Left ventricle myocardium (tissue), 1 donor: Measurements from ENCODE around the genes NT5C and SMIM6.

DNA sequence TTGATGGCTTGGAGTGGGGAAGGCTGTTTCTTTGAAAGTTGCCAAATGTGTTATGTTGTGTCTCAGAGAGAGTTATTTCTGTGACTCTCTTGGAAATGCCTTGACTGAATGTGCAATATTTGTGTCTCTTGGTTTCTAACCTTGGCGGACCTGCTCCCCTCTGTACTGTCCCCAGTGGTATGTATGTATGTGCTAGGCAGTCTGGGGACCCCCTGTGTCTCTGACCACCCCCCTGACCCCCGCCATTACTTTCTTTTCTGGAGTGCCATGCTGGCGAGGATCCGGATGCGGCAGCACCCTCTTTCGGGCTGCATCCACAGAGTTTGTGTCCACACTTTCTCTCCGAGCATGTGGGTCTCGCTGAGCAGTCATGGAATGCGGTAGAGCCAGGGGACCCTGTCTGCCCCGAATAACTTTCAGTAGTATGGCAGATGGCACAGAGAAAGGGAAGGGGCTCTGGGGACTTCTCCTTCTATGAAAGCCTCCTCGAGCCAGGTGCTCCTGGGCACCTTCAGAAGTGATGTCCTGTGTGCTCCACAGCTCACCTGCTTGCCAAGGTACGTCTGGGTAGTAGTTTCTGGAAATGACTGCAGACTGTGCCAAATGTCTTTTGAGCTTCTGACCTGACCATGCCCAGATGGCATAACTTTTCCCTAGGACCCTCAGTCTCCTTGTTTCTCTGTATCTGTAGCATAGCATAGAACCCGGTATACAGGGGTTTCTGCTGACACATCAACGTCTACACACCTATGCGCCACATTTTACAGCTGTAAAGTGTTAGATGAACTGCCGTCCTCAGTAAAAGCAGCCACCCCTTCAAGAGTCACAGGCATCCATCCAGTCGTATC, 17.1 kb downstream of the KCTD2 start:
- PRO-cap, result no peak

DNA sequence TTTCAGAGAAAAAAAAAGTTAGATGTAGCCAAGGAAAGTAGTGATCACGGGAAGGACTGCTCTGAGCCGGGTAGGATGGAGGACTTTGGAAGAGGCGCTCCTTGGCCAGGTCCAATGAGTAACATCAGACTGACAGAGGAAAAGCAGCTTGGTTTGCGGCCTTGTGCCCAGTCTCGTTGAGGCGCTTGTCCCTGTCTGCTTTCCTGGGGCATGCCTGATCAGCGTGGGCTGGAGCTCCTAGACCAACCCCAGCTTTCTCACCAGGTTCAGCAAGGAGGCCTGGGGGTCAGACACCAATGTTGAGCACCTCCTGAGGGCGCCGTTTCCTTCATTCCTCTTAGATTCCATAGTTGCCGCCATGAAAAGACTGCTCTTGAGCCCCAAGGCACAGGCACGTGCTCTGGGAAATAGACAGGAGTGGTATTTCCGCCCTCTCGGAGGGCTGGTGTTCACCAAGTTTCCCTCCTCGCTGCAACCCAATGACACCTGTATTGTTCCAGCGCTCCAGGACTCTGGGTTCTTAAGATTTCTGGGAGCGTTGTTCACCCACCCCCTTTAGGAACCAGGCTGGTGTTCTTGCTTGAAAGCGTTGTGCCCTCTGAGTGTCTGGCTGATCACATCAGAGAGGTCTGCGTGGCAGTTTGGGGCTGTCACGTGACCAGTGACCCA, 17.9 kb downstream of the KCTD2 start:
- PRO-cap, result no peak

GRCh38 chr17:75076958-75077295, 10.8 kb upstream of the SLC16A5 start:
- PRO-cap, result no peak

DNA sequence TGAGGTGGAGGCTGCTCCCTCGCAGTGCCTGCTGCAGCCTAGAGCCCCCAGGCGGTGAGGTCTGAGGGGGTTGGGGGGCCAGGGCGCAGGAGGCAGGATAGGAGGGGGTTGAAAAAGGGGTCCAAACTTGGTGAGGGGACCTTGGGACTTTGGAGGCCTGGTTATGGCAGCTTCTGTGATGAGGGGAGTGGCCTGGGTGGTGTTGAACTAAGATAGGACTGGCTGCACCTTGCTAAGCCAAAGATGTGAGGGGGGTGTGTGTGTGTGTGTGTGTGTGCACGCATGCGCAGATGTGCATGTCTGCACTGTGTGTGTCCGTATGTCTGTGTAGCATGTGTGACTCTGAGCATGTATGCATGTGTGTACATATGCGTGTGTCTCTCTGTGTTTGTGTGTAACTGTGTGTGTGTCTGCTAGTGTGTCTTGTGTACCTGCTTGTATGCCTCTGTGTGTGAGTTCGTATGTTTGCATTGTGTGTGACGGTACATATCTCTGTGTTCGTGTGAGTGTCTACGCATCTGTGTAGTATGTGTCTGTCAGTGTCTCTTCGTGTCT, 4.1 kb downstream of the SLC16A5 start:
- PRO-cap, result no peak

- PRO-cap, result bidirectional peak, plus-strand start at chr17:75131840, minus-strand start at chr17:75131742
Observed at GRCh38 chr17:75131653-75132030, at the start of gene NT5C. NT5C (minus strand) TSS chr17:75131742.

- PRO-cap, result no peak
Observed at GRCh38 chr17:75155013-75155334, 662 bp upstream of the JPT1 start.

DNA sequence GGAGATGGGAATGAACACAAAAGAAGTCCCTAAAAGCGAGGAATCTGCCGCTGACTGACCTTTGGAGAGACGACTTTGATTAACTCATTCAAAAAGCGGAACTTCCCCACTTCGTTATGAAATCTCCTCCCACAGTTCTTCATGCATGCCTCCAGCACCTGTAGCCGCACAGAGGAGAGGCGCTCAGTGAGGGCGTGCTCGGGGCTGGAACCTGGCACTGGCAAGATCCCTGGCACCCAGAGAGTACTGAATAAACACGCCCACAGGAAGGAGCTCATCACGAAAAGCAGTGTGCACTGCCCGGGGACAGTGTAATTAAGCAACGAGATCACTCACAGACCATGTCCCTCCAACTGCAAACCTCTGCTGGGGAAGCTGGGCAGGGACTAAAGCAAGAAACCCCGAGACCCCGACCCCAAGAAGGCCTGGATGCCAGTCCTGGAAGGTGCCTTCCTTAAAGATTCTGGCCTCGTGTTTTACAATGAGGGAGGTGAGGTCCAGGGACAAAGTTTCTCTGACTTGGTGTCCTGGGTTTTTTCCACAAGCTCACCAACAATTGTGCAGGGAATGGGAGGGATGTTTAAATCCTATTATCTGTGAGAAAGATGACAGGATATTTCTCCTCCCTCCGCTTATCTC, 16.7 kb downstream of the GGA3 start:
- PRO-cap, result no peak

DNA sequence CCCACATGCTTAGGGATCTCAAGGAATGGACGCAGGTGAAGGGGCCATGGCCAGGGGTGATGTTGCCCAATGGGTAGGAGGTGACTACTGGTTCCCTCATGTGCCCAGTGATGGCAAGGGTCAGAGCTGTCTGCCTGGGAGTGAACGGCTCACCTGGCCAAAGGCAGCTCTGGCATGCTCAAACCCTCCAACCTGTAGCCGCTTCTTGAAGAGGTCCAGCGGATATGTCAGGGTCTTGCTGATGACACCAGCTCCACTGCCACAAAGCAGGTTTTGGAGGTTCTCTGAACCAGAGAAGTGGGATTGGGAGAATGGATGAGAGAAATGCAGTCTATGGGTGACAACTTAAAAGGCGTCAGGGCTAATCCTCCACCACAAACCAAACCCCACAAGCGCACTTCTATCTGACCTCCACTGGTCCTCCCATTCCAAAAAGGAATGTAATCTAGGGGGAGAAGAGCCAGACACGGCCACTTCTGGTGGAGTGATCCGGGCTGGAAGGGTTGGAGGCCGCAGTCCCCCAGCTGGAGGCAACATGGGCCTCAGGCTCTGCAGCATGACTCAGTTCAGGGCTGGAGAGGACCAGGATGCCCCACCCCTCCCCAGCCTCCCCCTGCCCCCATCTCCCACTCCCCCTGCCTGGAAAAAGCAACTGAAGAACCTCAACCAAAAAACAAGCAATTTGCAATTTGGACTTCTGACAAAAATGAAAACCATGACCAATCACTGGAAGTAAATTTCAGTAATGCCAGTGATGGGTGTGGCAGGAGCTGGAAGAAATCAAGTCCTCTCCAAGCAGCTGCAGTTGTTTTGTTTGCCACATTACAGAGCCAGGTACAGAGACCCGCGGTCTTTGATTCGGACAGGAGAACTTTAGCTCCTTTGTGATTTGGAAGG, 6.4 kb upstream of the MIF4GD start:
- PRO-cap, result no peak

DNA sequence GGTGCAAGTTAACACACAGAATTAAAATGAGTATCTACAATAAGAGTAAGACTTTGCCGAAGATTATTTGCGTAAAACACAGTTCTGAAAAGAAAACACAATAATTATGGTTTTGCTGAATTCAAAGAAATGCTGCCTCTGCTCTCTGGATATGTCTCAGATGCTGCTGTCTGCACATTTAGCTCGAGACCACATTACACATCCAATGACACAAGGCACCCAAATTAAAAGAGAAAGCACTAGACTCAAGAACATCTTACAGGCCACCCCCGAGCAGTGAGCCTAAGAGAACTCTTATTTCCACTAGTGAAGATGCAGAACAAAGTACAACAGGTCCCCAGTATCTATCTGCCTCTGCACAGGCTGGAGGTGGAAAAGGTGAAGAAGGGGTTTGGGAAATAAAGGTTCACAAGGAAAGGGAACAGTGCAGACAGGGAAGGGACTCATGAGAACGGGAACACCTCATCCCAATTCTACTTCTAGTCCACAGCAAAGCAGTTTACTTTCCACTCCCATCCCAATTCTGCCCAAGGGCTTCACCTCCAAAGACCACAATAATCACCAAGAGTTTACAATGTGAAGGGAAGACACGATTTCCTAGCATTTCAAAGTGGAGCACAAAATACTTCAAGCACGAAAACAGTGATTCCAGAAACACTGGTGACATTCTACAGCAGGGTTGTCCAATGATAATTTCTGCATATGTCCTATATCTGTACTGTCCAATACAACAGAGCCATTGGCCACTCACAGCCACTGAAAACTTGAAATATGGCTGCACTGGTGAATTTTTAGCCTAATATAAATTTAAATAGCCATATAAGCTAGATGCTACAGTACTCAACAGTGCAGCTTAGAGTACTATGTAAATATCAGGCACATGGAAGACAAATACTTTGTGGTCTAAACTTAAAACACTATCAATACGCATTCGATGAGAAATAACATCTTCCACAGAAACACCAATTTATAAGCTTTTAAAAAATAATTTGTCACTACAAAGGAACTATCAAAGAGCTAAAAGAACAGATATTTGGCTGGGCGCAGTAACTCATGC, 33.2 kb downstream of the GRB2 start:
- PRO-cap, result no peak

GRCh38 chr17:75459313-75460351, 3.2 kb downstream of the TMEM94 start:
- PRO-cap, result bidirectional peak, plus-strand start at chr17:75460096, minus-strand start at chr17:75460019

DNA sequence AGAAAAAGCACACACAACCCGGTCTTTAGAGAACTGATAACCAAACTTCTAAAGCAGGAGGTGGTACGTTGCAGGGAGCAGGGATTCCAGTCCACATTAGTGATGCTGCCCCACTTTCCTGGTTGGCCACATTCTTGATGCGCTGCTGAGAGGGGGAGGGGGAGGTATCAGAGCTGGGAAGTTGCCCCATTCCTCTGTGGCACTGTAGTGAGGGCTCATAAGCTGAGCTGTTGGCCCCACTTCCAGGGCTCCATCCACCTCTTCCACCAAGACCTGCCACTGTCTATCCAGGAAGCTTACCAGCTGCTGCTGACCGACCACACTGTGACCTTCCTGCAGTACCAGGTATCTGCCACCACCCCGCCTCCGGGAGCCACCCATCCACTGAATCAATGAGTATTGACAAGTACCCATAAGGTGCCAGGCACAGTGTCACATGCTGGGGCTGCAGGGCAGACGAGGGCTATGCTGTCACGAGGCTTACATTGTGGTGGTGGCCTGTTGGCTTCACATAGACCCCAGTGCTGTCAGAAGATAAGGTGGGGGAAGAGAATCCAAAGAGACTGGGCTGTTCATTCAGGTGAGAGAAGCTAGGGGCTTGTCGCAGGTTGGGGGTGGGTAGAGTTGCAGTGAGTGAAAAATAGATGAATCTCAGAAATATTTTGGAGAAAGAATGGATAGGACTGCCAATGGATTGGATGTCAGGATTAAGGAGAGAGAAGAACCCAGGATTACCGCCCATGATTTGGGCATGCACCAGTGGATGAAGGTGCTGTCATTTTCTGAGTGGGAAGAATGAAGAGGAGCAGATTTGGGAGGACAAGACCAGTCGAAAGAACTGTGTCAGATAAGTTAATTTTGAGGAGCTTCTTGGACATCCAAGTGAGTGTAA, 1.2 kb downstream of the TSEN54 start:
- PRO-cap, result no peak

DNA sequence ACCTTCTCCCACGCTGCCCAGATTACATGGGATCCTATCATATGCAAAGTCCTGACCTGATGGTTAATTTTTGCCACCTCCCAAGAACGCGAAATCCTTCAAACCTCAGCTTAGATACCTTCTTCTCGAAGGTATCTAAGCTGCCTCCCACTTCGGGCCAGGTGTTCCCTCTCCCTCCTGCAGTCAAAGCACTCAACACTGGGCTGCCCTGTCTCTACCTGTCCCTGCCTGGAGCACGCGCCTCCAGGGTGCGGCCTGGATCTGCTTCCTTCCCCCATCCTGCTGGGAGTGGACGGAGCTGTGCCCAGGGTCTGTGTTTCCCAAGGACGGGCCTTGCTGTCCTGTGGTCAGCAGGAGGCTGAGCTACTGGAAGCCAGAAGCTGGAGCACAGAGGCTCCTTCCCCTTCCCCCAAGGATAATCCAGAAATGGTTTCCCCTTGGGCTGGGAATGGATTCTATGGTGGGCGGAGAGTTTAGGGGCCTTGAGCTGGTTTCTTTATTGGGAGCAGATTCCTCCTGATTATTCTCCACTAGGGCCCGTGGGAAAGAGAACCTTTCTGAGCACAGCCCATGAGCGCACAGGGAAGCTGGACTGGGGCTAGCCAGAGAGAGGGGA, 16.7 kb downstream of the LLGL2 start:
- PRO-cap, result no peak

DNA sequence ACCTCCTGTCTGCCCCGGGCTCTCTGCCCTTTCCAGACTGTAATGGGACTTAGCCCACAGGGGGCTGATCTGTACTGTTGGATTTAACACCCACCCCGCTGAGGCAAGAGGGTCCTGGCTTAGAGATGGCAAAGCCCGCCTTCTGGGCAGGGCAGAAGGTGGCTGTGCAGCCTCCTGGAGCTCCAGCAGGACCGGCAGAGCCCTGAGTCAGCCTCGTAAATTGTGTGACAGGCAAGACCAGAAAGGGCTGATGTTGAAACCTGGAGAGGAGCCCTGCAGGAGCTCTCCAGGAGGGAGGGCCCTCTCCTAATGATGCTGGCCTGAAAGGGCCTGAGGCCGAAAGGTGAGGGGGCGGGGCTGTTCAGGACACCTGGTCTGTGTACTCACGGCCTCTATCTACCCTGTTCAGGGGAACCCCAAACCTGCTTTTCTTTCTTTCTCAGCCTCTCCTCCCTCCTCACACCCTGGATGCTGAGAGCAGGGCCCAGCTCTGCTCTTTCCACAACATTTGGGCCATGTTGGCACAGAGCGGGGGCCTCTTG, 22.5 kb upstream of the MYO15B start:
- PRO-cap, result no peak

DNA sequence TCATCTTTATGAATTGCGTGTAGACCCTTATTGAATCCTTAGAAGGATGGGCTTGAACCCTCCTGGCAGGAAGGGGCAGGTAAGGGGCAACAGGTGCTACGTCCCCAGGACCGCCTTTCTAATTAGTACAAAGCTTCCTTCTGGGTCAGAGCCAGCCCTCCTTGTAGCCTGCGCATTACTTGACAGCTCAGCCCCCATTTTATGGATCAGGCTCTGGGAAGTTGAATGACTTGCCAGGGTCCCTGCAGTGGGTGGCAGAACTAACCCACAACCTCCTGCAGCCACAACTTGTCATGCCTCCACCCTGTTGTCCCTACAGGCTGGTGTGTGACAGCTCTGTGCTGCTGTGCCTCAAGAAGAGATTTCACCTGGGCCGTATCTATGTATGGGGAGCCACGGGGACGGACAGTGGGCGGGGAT, 2.7 kb downstream of the MYO15B start:
- PRO-cap, result no peak

DNA sequence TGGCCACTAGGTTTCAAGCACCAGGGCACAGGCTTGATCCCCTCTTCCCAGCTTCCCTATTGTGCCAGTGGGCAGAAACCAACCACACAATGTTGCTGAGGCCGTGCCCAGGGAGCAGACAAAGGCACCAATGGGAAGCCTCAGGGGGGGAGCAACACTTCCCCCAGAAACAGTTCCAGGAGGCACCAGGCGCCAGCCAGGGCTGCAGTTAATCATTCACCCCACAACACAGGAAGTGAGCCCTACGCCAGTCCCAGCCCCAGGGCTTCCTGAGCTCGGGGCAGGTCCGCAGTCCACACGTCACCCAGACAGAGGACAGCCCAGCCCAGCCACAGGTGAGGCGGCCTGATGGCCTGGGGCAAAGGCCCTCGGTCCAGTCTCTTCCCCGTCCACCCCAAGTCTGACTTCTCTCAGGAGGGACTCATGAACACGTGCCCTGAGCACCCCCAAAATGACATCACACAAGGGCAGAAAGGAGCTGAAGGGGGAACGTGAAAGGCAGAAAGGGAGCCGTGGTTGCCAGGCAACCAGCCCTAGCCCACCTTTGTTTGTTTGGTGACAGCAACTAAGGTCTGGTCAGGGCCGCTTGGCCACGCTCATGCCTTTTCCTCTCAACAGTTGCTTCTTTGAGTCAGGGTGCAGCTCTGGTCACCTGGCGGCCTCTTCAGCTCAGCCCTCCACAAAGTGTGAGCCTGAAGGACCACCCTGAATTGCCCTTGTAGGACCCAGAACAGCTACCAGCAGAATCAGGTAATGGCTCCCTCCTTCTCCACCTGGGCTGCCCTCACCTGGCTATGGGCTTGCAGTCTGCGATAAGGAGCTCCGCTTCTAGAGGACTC, at the start of gene SMIM6:
Gene SMIM6 (plus strand): TSS at position 215 of the 839 bp plus-strand sequence.
- PRO-cap, result no peak

- PRO-cap, result no peak
Observed at GRCh38 chr17:75692411-75693036, 25.4 kb downstream of the SAP30BP start.

DNA sequence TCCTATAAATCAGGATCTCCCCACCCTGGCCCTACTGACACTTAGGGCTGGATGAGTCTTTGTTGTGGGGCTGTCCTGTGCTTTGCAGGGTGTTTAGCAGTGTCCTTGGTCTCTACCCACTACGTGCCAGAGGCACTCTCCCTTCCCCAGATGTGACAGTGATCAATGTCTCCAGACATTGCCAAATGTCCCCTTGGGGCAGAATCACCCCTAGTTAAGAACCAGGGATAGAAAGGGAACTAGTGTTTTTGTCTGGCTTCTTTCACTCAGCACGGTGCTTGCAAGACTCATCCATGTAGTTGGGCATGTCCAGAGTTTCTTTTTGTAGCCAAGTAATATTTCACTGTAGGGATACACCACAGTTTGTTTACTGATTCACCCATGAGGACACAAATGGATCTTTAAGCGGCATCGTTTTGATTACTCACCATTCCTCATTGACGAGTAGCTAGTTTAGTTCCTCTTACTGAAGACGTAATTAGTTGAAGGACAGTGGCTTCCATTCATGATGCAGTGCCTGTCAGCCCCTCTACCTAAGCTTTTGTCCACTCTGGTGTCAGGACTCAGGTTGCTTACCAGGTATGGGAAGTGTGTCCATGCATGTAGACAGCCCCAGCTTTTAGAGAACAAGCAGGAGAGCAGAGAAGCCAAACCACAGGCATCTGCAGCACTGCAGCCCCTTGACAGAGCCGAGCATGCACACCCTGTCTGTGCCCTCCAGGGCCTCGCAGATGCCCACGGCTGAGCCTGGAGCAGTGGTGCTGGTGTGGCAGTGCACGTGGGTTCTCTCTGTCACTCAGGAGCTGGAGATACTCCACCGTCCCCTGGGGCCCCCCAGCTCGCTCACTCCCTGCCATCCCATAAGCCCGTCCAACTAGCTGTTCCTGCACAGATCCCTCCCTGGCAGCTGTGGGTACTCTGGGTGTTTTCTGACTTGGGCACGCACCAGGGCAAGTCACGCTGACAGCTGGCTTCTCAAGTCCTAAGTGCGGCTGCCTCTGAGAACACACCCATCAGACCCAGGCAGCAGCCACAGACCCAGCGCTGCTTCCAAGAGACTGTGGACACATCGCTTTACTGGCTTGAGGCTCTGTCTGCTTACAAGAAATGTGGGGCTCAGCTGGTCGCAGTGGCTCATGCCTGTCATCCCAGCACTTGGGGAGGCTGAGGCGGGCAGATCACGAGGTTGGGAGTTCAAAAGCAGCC, 25.7 kb upstream of the ITGB4 start:
- PRO-cap, result bidirectional peak, plus-strand start at position 1,013 of the sequence, minus-strand start at position 733 of the sequence

GRCh38 chr17:75704862-75706105, 16.0 kb upstream of the ITGB4 start:
- PRO-cap, result no peak

DNA sequence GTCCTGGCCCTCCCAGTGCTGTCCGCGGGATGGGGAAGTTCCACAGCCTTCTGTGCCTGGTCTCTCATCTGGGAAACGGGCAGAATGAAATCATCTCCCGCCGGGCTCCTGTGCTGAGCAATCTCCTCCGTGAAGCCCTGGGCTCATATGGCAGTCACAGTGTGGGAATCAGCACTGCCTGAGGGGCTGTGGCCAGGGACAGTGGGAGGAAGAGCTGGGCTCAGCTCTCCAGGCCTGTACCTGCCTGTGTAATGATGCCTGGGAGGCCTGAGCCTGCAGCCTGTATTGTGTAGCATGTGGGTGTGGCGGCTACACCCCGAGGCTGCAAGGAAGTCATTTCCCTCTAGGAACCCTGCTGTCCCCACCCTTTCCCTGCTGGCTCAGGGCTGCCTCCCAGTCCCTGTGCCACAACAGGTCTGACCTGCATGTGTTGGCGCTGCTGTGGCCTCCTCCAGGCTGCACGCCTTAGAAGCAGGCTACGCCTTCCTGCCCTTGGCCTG, 1.9 kb downstream of the ITGB4 start:
- PRO-cap, result unidirectional peak, minus-strand start at position 149 of the sequence; unidirectional peak, minus-strand start at position 253 of the sequence; unidirectional peak, minus-strand start at position 287 of the sequence

GRCh38 chr17:75759443-75759956, 5.5 kb downstream of the GALK1 start:
- PRO-cap, result no peak